Pulmonary lymph node (tissue), 1 donor: ENCODE data around the genes SYNE2, ZBTB25 and GPX2.

GRCh38 chr14:63759542-63759826 lies 31.6 kb upstream of the SGPP1 start:
- PRO-cap = unidirectional peak, plus-strand start at chr14:63759610; unidirectional peak, plus-strand start at chr14:63759669

DNA sequence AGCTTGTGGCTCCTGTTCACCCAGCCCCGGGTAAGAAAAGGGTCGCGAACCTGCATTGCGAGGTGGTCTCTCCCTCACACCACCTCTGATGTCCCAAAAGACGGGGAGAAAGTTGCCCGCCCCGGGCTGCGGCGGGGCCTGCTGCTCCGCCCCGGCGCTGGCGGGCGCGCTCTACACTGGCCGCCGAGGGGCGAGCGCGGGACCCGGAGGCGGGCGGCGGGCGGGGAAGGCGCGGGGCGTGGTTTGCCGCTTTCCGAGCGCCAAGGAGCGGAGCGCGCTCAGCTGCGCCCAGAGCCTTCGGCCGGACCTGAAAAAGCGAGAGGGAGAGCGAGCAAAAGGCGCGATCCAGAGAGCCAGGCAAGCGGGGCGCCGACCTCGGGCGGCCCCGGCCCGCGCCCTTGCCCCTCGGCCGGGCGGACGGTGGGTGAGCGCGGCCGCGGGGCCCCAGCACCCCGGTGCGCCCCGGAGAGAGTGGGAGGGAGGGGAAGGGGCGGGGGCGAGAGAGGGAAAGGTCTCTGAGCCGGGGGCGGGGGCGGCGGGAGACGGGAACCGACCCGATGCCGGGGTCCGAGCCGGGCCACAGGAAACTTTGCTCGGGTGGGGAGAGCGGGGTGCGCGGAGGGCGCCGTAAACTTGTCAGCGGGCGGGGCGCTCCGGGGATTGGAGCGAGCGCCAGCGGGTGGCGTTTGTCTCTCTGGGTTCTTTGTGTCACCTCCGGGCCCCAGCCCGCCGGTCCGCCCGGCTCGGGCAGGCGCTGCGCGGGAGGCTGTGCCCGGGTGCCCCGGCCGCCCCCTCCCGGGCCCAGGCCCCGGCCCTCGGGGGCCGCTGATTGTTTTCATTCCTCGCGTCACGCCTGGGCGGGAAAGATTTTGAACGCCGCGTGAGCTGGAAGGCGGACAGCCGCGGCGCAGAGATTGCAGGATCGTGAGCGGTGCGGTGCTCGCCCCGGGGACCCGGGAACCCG lies at the start of gene SYNE2:
Gene SYNE2, plus strand, starts transcription at position 281 of the 964 bp plus-strand sequence.
- PRO-cap = bidirectional peak, plus-strand start at position 256 of the sequence, minus-strand start at position 159 of the sequence; unidirectional peak, plus-strand start at position 582 of the sequence; bidirectional peak, plus-strand start at position 659 of the sequence, minus-strand start at position 635 of the sequence; bidirectional peak, plus-strand start at position 910 of the sequence, minus-strand start at position 705 of the sequence

- PRO-cap = bidirectional peak, plus-strand start at chr14:63864548, minus-strand start at chr14:63864464
Observed at GRCh38 chr14:63864248-63864770, 11.5 kb downstream of the SYNE2 start.

GRCh38 chr14:63893505-63894057 lies 40.8 kb downstream of the SYNE2 start:
- PRO-cap = no peak

GRCh38 chr14:63900096-63900459 lies 47.3 kb downstream of the SYNE2 start:
- PRO-cap = no peak

GRCh38 chr14:63936613-63937498 lies 84.1 kb downstream of the SYNE2 start:
- PRO-cap = no peak

- PRO-cap = no peak
Observed at GRCh38 chr14:64051411-64052186, 198.8 kb downstream of the SYNE2 start.

GRCh38 chr14:64213846-64214421 lies 80.2 kb downstream of the ESR2 start:
- PRO-cap = no peak

DNA sequence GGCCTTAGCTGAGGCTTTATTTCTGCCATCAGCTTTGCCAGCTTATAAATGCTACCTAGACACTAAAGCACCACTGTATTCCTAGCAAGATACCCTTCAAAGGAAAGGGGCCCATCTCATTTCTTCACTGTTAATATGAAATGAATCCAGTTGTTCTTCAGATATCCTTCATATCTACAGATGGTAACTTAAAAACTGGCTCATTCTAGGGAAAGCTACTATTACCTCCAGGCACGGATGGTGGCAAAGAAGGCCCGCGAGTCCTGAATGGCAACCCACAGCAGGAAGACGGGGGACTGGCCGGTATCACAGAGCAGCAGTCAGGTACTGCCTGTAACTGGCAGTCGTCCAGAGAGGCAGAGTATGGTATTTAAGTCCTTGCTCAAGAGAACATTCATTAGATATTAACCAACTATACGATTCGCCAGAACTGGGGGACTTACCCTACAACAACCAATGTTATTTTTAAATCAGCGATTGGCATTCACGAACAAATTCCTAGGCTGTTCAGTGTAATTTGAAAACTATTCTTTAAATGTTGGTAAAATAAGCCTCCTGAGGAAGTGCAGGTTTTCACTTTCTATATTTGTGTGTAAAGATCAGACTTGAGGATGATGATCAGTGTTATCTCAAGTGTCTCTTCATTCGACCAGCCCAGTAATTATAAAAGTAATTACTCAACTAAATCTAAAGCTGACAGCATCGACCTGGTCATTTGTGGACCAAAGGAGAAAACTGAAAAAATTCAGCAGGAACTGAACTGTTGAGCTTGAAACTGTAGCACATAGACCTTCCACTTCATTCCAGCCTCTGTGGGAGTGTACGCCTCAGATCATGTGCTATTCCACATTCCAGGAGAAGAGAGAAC lies 75.7 kb downstream of the ESR2 start:
- PRO-cap = no peak

GRCh38 chr14:64337660-64338861 lies 43.9 kb upstream of the ESR2 start:
- PRO-cap = bidirectional peak, plus-strand start at chr14:64338574, minus-strand start at chr14:64338525; bidirectional peak, plus-strand start at chr14:64339003, minus-strand start at chr14:64338614

DNA sequence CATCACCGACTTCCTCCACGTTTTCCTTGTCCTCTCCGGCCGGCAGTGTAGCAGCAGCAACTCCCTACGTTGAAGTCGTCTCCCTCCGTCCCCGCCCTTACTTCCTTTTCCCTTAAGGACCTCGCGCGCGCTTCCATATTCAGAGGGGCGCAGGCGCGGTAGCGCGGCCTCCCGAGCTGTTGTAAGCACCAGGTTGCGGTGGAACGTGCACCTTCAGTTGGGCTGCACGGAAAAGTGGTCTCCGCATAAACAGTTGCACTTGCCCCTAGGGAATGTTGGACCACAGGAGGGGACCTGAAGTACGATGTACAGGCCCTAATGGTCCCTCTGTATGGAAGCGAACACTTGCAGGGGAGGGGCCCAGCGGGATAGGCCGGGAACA lies 44.7 kb upstream of the ESR2 start:
- PRO-cap = bidirectional peak, plus-strand start at position 142 of the sequence, minus-strand start outside the sequence

DNA sequence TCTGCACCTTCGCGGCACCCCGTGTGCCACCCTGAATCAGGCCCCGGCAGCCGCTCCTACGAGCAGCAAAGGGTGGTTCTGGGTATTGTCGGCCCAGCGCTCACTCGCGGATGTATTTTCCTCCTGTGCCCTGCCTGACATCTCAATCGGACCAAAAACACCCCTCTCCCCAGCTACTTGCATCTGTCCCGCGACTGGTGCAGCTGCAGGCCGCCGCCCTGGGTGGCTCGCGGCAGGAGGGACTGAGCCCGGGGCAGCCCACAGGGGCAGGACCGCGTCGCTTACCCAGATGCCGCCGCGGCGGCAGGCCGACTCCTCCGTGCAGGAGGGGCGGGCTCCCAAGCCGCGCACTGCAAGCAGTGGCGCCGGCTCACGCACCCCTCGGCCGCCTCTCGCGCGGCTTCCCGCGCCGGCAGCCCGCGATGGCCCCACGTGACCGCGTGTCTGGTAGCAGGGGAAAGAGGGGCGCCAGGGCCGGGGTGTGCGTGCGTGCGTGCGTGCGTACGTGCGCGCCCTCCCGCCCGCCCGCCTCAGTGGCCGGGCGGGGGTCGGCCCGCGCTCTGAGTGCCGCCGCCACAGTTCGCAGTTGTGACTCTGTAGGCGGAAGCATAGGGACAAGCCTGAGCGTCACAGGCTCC lies at the start of gene ZBTB25:
Gene ZBTB25, minus strand, starts transcription at position 463 of the 638 bp plus-strand sequence.
- PRO-cap = bidirectional peak, plus-strand start at position 341 of the sequence, minus-strand start at position 283 of the sequence; bidirectional peak, plus-strand start outside the sequence, minus-strand start at position 562 of the sequence

- PRO-cap = no peak
Observed at GRCh38 chr14:64516370-64516798, 11.8 kb downstream of the ZBTB1 start.

GRCh38 chr14:64717285-64717554 lies 13.0 kb downstream of the PLEKHG3 start:
- PRO-cap = no peak

DNA sequence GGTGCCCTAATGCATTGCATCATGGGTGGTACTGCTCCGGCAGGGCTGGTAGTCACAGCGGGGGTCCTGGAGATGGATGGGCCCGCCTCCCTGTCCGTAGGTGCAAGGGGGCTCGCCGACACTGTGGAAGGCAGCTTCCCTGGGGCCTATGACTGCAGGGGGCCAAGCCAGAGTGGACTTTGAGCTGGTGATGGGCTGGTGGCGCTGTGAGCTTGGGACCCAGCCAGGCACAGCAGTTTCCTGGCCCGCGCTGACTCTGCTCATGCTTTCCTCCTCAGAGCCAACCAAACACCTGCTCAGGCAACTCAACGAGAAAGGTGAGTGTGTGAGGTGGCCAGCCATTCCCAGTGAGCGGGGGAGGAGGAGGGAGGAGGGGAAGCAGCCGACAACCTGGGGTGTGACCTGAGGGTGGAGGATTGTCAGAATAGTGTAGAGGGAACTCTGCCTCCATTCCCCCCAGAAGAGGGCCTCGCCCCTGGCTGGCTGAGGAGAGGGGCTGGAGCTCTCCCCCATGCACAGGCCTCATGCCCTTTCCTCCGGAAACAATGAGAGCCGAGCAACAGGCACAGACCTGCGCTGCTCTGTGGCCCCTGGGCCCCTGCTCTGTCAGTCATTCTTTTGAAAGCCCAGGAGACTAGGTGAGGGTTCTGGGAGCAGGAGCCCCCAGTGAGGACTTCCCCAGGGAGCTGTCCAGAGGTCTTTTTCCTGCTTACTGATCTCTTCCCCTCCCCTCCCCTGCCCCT lies 32.5 kb downstream of the PLEKHG3 start:
- PRO-cap = no peak

DNA sequence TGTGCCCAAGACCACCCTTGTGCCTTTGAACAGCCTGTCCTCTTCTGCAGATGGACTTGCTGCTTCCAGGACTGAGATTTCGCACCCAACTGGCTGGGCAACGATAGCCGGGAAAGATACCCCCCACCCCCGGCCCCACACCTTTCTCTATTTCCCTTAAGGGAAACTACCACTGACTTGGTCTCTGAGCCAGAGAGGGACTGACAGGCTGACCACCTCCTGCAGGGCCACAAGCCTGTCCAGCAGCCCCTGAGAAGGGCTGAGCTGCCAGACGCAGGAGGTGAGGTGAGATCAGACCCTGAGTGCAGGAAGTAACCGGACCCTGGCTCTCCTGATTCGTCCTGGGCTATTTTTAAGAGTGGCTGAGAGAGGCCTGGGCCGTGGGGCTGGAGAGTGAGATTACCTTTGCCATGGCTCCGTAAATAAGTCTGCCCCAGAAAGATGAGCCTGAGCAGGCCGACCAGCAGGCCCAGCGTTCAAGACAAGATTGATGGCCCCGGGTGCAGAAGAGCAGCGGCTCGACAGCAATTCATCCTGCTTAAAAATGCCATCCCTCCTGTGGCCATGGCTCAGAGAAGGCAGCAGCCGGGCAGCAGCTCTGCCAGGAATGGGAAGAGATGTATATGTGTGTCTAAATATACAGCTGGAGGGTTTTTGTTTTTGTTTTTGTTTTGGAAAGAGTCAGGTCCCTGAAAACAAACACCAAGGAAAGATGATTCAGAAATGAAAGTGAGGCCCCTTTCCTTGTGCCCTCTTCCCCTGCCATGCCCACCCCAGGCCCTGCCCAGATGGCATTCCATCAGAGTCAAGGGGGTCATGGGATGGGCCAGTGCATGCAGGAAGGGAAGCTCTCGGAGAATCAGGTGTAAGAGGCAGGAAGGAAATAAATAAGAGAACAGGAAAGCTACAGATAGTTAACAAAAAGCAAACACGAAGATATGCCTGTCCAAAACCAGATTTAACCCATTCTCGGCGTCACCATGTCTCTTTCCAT lies 54.1 kb downstream of the SPTB start:
- PRO-cap = no peak

- PRO-cap = no peak
Observed at GRCh38 chr14:64841044-64841773, 38.5 kb downstream of the SPTB start.

DNA sequence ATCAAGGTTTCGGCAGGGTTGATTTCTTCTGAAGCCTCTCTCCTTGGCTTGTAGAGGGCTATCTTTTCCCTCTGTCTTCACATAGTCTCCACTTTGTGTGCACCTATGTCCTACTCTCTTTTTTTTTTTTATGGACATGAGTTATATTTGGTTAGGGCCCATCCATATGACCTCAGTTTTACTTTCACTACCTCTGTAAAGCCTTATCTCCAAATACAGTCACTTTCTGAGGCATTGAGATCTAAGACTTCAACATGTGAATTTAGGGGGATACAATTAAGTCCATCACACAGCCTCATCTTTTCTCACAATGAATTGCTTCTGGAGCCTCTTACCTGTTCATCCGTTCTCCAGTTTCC lies 5.9 kb upstream of the SPTB start:
- PRO-cap = no peak

- PRO-cap = no peak
Observed at GRCh38 chr14:64942402-64943265, at the start of gene GPX2. GPX2 (minus strand) TSS chr14:64942745.

GRCh38 chr14:65101612-65101926 lies 748 bp downstream of the MAX start:
- PRO-cap = unidirectional peak, plus-strand start at chr14:65101748; unidirectional peak, plus-strand start at chr14:65101789